Hair follicular keratinocyte (primary cell): ENCODE measurements around the genes BAD, ESRRA, NRXN2 and SF1.

- RAMPAGE, long total RNA, result no peak
Measured at GRCh38 chr11:64249183-64250062, 1.9 kb upstream of the PLCB3 start.

- RAMPAGE, long total RNA, result no peak
Measured at GRCh38 chr11:64282914-64283113, 1.7 kb downstream of the BAD start.

GRCh38 chr11:64284488-64284946, at the start of gene BAD:
BAD (minus strand) TSS chr11:64284665.
- RAMPAGE, long total RNA, result no peak

DNA sequence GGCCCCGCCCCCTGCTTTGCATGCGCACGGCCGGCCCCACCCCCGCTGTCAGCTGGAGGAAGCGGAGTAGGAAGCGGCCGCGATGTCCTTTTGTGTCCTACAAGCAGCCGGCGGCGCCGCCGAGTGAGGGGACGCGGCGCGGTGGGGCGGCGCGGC, at the start of gene ESRRA:
TSS of gene ESRRA (plus strand) at position 48 of the 156 bp plus-strand sequence.
- RAMPAGE, long total RNA, result no peak

GRCh38 chr11:64316409-64317373, 668 bp downstream of the TRMT112 start:
- RAMPAGE, long total RNA, result no peak

DNA sequence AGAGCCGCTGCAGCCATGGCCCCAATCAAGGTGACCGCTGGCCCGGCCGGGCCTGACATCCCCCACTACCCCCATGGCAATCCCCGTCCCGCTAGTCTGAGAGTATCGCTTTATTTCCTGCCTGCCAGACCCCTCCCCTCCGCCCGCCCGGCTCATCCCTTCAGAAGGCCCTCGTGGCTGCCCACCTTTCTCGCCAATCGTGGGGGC, 339 bp downstream of the PRDX5 start:
- RAMPAGE, long total RNA, result no peak

GRCh38 chr11:64319251-64319859, 1.4 kb downstream of the PRDX5 start:
- RAMPAGE, long total RNA, result no peak

DNA sequence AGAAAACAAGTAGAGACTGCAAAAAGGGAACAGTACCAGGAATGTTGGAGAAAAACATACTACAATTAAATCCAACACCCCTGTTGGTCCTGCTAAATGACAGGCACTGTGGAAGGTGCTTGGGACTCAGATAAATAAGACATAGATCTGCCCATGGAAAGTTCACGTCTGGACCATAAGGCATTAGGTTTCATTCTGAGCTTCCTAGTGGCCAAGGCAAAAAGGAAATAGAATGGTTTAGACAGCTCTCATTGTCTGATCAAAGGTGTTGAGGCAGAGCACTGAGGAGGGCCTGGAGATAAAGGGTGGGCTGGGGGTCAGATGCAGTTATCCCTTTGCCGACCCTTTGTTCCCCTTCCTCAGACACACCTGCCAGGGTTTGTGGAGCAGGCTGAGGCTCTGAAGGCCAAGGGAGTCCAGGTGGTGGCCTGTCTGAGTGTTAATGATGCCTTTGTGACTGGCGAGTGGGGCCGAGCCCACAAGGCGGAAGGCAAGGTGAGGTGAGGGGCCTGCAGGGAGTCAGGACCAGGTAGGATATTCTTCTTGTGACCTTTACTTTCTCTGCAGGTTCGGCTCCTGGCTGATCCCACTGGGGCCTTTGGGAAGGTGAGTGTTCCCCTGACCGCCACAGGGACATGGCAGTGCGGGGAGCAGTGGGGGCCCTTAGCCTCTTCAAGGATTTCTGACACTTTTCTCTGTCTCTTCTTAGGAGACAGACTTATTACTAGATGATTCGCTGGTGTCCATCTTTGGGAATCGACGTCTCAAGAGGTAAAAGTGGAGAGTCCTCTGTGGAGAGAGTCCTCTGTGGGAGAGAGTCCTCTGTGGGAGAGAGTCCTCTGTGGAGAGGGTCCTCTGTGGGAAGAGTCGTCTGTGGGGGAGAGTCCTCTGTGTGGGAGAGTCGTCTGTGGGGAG, 2.6 kb downstream of the PRDX5 start:
- RAMPAGE, long total RNA, result no peak

GRCh38 chr11:64723098-64723917, at the start of gene NRXN2:
NRXN2 (minus strand) TSS chr11:64723197.
- RAMPAGE, long total RNA, result no peak

GRCh38 chr11:64763815-64764930, 4.4 kb upstream of the PYGM start:
- RAMPAGE, long total RNA, result no peak

GRCh38 chr11:64774881-64775021, 3.6 kb downstream of the SF1 start:
- RAMPAGE, long total RNA, result no peak

- RAMPAGE, long total RNA, result no peak
Measured at GRCh38 chr11:64777287-64778253, 772 bp downstream of the SF1 start.

GRCh38 chr11:64778254-64778625, at the start of gene SF1:
SF1 (minus strand) TSS chr11:64778542.
- RAMPAGE, long total RNA, result start-site peak on the minus strand at chr11:64778509-64778535, 104 and 50 reads in 2 replicates

DNA sequence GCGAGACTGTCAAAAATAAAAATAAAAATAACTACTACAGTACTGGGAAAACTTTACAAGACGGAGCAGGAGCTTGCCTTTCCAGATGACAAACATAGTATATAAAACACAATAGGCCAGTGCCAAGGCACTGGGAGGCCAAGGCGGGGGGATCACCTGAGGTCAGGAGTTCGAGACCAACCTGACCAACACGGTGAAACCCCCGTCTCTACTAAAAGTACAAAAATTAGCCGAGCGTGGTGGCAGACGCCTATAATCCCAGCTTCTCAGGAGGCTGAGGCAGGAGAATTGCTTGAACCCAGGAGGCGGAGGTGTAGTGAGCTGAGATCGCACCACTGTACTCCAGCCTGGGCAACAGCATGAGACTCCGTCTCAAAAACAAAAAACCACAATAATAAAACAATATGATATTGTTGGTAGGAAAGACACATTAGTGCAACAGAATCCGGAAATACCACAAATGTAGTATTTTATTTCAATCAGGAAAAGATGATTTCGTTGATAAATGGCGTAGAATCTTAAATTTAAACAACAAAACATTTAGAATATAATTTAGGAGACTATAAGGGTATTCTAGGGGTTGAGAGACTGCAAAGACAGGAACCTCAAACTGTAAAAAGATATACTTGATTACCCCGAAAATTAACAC, 1.5 kb upstream of the SF1 start:
- RAMPAGE, long total RNA, result no peak

DNA sequence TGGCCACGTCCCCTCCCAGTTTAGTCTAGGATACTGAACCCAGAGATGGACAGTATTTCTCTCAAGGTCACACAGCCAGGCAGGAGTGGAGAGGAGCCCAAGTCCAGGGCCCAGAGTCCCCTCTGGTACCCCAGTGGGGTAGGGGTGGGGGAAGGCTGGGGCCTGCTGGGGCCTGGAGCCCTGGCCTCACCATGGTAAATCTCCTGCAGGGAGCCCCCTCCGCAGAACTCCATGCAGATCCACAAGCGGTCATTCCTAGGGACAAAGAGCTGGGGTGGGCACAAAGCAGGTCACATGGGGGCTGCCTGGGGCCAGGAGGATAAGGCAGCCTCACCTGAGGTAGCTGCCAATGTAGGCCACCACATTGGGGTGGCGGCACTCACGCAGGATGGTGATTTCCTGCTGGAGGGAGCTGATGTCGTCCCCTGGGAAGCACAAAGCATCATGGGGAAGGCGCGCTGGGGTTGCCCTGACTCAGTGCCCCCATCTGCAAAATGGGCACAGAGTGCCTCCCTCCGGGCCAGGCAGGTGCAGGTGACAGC, 714 bp downstream of the MAP4K2 start:
- RAMPAGE, long total RNA, result no peak

DNA sequence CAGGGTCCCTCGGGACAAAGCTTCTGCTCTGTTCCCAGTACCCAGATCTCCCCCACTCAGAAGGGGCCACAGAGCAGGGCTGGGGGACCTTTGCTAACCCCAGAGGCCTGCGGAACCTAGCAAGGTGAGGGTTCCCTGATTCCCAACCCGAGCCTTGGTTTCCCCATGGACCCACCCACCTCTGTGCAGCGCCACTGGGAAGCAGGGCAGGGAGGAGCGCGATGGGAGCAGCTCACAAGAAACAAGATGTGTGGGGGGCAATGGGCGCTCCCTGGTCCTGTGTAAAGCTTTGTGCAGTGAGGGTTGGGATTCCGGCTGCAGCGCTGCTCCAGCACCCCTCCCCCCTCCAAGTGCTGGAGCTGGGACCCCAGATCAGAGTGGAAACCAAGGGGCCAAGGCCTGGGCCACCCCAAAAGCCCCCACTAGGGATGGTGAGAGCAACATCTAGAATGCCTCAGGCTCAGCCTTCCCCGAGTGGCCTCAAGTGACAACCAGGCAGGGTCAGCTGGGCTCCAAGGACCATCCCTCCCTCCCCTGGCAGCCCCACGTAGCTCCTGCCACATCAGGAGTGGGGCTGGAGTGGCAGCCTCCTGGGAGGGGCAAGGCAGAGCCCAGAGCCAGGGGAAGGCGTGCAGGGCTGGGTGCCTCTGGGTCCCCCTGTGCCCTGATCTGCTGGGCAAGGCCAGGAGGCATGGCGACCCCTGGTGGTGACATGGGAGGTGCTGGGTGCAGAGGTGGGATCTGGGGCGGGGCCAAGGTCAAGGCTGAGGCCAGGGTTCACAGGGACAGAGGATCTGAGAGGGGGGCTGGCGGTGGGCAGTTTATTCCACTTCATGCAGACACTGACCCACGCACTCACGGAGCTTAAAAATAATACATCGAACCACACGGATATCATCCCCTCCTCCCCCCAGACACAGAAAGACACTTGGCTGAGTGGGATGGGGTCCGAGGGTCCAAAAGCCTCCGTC, 15.6 kb upstream of the EHD1 start:
- RAMPAGE, long total RNA, result no peak

- RAMPAGE, long total RNA, result no peak
Measured at GRCh38 chr11:64911782-64912165, 5.2 kb downstream of the ATG2A start.

- RAMPAGE, long total RNA, result no peak
Measured at GRCh38 chr11:64926550-64927172, 2.2 kb downstream of the PPP2R5B start.

GRCh38 chr11:65069255-65069782, 11.0 kb upstream of the NAALADL1 start:
- RAMPAGE, long total RNA, result no peak

DNA sequence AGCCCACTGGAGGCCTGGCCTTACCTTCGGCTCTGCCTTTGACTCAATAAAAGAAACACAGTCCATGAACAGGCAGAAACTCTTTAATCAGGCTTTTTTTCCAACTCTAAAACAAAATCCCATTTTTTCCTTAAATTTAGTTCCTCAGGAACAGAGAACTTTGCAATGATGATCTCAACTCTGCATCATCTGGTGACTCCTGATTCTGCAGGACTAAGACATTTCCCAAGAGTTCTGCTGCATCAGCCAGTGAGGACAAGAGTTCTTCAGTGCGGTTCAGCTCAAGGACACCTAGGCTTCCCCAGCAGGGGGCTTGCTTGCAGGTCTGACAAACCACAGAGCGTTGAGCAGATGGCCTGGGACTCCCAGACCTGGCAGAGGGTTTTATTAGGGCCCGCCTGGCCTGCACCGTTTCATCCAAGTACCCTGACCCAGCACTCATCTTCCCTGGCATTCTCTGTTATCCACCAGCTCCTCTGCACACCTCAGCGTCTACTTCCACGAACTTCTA, 6.4 kb downstream of the CDCA5 start:
- RAMPAGE, long total RNA, result no peak